Measurements from ENCODE around the genes KAT7 and DLX4.

DNA sequence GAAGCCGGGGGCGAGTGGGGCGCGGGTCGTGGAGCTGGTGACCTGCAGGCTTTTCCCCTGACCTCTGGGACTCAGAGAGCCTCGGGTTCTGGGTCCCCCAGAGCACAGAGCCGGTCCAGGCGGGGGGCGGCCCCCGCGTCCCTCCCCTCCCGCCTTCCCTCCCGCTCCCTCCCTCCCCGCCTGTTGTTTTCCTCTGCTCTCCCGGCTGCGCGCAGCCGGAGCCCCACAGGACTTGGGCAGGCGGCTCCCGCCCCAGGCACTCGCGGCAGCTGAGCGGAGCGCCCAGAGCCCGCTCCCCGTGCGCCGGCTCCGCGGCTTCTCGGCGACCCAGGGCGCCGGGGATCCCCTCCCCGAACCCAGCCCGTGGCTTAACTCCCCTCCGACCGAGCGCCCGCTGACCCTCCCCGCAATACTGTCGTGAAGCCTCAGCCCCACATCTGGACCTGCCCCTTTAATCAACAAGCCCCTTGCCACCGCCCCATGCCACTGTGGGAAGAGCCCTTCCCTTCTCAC lies 975 bp downstream of the NXPH3 start:
- PRO-cap, result bidirectional peak, plus-strand start at position 226 of the sequence, minus-strand start at position 190 of the sequence
- RAMPAGE, long total RNA, 3 experiments, result no peak in any of the 3 experiments

DNA sequence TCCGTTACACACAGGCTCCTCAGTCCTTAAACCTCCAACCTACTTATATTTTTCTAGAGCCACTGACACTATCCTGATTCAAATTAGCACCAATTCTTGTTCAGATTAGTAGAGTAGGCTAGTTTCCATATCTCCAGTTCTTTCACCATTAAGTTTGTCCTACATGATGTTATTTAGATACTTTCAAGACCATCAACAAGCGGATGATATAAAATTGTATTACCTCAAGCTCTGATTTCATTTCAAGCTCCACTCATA lies 18.5 kb downstream of the SPOP start:
- PRO-cap, result no peak
- RAMPAGE, long total RNA, 3 experiments, result no peak in any of the 3 experiments

GRCh38 chr17:49697925-49699127 lies 9.4 kb downstream of the SLC35B1 start:
- PRO-cap, result no peak
- RAMPAGE, long total RNA, 3 experiments, result no peak in any of the 3 experiments

DNA sequence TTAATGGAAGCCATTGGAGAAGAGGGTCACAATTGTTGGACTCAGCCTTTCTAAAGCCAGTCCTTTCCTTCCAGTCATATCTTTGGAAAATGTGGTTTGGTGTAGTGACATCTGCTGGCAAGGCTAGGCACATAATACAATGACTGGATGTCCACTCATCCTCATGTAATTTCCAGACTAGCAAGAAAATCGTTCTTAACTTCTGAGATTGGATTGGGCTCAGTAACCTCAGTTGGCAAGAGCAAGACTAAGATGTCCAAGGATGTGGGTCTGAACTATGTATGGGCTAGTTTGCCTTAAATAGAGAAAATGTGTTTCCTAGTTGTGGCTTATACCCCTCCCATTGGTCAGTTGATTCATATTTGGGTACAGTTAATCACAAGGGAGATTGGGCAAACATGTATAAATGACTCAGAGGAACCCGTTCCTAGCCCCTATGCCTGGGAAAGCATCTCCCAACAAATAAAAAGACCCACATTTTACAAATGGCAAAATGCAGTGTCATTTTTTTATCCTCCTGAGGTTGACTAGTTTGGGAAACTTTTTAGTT lies 8.6 kb upstream of the KAT7 start:
- PRO-cap, result unidirectional peak, minus-strand start at position 272 of the sequence
- RAMPAGE, long total RNA, 3 experiments, result no peak in any of the 3 experiments

DNA sequence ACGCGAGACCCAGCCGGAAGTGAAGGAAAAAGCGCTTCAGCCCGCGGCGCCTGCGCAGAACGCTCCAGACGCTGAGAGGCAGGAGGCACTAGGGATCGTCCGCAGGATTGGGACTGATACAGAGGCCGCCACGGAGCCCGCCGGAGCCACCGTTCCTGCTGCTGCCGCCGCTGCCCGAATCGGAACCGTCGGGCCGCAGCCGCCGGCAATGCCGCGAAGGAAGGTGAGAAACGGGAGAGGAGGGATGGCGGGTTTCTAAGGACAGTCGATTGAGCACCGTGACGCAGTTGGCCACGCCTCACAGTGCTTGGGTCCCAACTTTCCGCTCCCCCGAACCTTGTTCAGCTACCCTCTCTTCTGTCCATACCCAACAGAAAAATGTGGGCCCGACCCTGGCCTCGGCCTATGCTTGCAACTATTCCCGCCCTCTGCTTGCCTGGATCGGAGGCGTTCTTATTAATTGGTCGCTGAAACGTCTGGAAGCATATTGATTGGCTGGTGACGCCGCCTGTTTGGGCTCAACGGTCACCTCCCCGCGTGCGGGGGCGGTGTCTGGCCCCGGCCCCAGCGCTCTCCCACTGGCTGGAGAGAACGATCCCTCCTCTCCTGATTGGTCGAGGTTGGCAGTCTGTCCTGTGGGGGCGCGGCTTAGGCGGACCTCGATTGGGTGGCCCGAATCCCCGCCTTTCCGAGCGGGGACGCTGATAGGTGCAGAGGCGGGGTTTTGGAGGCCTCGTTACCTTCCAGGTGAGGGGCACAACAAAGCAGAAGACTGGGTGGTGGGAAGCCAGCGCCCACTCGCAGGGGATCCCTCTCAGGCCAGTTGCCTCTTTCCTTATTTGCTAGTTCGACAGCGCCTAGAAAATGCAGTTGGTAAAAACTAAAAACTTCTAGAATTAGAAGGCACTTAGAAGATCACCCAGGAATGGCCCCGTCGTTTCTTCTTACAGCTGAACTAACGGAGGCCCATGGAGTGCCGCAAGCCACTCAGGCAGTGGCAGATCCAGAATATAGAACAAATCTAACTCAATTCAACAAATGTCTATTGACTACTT lies at the start of gene KAT7:
KAT7 (plus strand) TSS at position 55 of the 1,055 bp plus-strand sequence.
- PRO-cap, result bidirectional peak, plus-strand start at position 67 of the sequence, minus-strand start outside the sequence; unidirectional peak, minus-strand start at position 430 of the sequence
- RAMPAGE, long total RNA, 3 experiments, result start-site peak on the plus strand in 3 of 3 experiments, centred at positions 55 to 65 of the sequence, 98 to 270 reads per replicate

DNA sequence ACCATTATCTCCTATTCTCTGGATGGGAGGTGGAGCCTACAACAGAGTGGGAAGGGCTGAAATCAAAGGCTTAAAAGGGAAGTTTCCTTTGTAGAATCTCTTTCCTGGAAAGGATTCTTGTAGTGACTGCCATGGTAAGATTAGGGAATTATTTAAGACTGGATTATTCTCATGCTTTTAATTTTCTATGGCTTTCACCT lies 26.4 kb downstream of the KAT7 start:
- PRO-cap, result no peak
- RAMPAGE, long total RNA, 3 experiments, result no peak in any of the 3 experiments

DNA sequence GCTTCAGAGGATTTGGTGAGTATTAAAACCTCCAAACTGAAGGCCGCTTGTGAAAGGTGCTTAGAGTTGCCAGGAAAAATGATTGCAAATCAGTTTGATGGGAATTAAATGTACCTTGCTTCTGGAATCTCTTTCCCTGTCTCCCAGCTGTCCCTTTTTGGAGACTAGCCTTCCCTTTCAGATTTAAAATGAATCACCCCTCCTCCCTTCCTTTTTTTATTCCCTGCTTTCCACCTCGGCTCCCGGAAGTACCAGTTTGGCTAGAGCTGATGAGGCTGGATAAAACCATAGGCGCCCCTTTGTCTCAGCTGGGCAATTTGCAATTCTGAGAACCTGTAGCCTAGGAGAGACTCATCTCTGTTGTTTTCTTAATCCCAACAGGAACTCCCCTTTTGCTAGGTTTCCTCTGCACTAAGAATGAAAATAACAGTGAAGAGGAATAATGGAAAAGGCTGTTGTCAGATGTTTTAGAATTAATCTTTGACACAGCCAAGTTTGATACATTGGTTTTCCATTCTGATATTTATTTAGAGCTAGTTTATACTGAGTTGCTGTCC lies 27.5 kb downstream of the KAT7 start:
- PRO-cap, result no peak
- RAMPAGE, long total RNA, 3 experiments, result no peak in any of the 3 experiments

- PRO-cap, result no peak
- RAMPAGE, long total RNA, 3 experiments, result no peak in any of the 3 experiments
These were observed 29.6 kb downstream of the KAT7 start for GRCh38 chr17:49818053-49818424.

DNA sequence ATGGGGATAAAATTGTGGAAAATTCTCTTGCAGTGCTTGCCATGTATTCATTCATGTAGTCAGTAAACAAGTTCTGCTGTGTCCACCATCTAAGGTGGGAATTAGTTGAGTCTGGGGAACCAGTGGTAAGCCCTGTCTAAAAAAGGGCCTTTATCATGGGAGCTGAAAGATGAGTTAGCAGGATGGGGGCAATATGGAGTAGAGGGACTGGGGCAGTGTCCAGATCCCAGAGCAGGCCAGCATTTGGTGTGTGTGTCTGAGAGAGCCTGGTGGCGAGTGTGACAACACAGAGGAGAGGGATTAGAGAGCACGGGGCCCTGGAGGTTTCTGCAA lies 12.5 kb downstream of the TAC4 start:
- PRO-cap, result no peak
- RAMPAGE, long total RNA, 3 experiments, result no peak in any of the 3 experiments

GRCh38 chr17:49968886-49969651 lies at the start of gene DLX4:
Gene DLX4, plus strand, starts transcription at chr17:49969190.
- PRO-cap, result unidirectional peak, minus-strand start at chr17:49969091
- RAMPAGE, long total RNA, 3 experiments, result no peak in any of the 3 experiments

GRCh38 chr17:50026763-50027580 lies 28.9 kb upstream of the ITGA3 start:
- PRO-cap, result unidirectional peak, plus-strand start at chr17:50027144
- RAMPAGE, long total RNA, 3 experiments, result no peak in any of the 3 experiments

- PRO-cap, result bidirectional peak, plus-strand start at chr17:50027825, minus-strand start at chr17:50027733
- RAMPAGE, long total RNA, 3 experiments, result no peak in any of the 3 experiments
These were observed 28.3 kb upstream of the ITGA3 start for GRCh38 chr17:50027581-50028094.

- PRO-cap, result bidirectional peak, plus-strand start at chr17:50028396, minus-strand start at chr17:50028183
- RAMPAGE, long total RNA, 3 experiments, result no peak in any of the 3 experiments
These were observed 27.7 kb upstream of the ITGA3 start for GRCh38 chr17:50028095-50028782.

GRCh38 chr17:50057596-50058219 lies 1.8 kb downstream of the ITGA3 start:
- PRO-cap, result no peak
- RAMPAGE, long total RNA, 3 experiments, result no peak in any of the 3 experiments

DNA sequence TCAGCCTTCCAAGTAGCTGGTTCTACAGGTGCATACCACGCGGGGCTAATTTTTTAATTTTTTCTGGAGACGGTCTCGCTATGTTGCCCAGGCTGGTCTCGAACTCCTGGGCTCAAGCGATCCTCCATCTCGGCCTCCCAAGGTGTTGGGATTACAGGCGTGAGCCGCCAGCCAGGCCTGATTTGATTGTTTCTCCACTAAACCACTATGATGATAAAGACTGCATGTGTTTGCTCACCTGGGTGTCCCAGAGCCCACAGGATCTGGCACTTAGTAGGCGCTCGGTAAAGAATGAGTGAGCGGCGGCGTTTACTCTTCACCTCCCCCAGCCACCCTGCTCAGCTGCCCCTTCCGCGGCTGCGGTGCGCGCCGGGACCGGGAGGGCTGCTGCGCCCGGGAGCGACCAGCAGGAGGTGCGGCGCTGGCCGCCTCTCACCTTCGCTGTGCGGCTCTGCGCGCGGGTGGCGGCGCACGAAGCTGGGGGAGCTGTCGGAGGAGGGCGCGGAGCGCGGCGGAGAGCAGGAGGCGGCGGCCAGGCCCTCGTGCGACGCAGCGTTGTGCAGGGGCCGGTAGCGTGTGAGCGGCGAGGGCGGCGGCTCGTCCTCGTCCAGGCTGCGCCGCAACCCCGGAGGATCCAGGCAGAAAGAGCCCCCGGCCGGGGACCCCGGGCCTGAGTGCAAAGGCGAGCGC lies 12.8 kb downstream of the SAMD14 start:
- PRO-cap, result no peak
- RAMPAGE, long total RNA, 3 experiments, result no peak in any of the 3 experiments

GRCh38 chr17:50132057-50132762 lies 2.2 kb upstream of the SAMD14 start:
- PRO-cap, result no peak
- RAMPAGE, long total RNA, 3 experiments, result no peak in any of the 3 experiments

GRCh38 chr17:50154942-50155751 lies 4.7 kb upstream of the PPP1R9B start:
- PRO-cap, result bidirectional peak, plus-strand start at chr17:50155505, minus-strand start at chr17:50155174
- RAMPAGE, long total RNA, 3 experiments, result no peak in any of the 3 experiments

- PRO-cap, result no peak
- RAMPAGE, long total RNA, 3 experiments, result no peak in any of the 3 experiments
These were observed 15.4 kb downstream of the SGCA start for GRCh38 chr17:50180982-50181896.

- PRO-cap, result no peak
- RAMPAGE, long total RNA, 3 experiments, result no peak in any of the 3 experiments
These were observed 12.6 kb downstream of the COL1A1 start for GRCh38 chr17:50188847-50189296.

DNA sequence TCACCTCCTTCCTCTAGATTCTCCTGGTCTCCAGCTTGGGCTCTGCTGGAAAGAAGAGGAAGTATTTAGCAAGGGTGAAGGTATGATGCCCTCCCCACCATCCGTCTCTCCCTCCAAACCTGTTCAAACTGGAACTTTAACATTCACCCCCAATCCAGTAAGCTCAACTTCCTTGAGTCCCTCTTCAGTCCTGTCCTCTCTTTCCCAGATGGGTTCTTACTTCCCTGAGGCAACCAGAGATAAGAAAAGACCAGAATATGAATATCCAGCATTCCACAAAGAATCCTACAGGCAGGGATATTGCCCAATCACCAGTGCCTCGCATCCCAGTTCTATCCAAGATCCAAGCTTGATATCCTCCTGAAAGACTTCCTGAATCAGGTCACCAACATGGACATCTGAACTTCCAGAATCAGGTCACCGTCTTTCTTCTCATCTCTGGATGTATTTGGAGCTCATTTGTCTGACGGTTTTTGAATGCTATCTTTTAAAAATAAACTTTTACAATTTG lies 13.5 kb upstream of the COL1A1 start:
- PRO-cap, result no peak
- RAMPAGE, long total RNA, 3 experiments, result no peak in any of the 3 experiments